Measurements from ENCODE around the gene KCNQ1.

GRCh38 chr11:1876077-1877171 is 15.3 kb downstream of the PRR33 start:
- RRBS: 5% methylated on average over 1 of the region's 43 CpGs

- RRBS: no CpG with 5 or more reads among the region's 13 CpGs
These were observed 7.5 kb downstream of the PRR33 start for GRCh38 chr11:1883949-1884799.

- RRBS: no CpG with 5 or more reads among the region's 12 CpGs
These were observed 2.0 kb downstream of the PRR33 start for GRCh38 chr11:1889706-1890132.

GRCh38 chr11:1908468-1909057 is 10.9 kb upstream of the TNNT3 start:
- RRBS: no CpG with 5 or more reads among the region's 11 CpGs

- RRBS: no CpG with 5 or more reads among the region's 9 CpGs
These were observed 6.0 kb downstream of the TNNT3 start for GRCh38 chr11:1925567-1925816.

- RRBS: no CpG with 5 or more reads among the region's 3 CpGs
These were observed 6.5 kb upstream of the MRPL23 start for GRCh38 chr11:1940692-1940973.

GRCh38 chr11:2131516-2132433 is 7.4 kb downstream of the IGF2 start:
- RRBS: no CpG with 5 or more reads among the region's 27 CpGs

- RRBS: 3% methylated on average over 41 of the region's 102 CpGs
These were observed 820 bp downstream of the IGF2 start for GRCh38 chr11:2138077-2139061.

GRCh38 chr11:2140750-2141521 is 1.7 kb upstream of the IGF2 start:
- RRBS: 38% methylated on average over 5 of the region's 58 CpGs

- RRBS: 34% methylated on average over 19 of the region's 37 CpGs
These were observed 5.1 kb upstream of the INS start for GRCh38 chr11:2166110-2166511.

- RRBS: 40% methylated on average over 5 of the region's 21 CpGs
These were observed 39.5 kb upstream of the TH start for GRCh38 chr11:2210859-2211691.

DNA sequence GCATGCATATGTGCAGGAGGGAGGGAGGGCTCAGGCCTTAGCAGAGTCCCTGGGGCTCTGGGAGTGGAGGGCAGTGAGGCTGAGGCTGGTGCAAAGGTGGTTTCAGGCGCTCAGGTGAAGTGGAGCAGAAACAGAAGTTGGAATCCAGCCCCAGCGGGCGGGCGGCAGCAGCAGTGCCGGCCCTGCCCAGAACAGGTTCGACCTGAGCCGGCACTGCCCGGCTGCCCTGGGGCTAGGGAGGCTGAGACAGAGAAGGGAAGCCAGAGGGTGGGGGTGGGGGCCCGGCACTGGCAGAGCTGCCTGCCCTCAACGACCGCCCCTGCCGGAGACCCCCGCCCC is 13.4 kb downstream of the ASCL2 start:
- RRBS: 49% methylated on average over 5 of the region's 13 CpGs

DNA sequence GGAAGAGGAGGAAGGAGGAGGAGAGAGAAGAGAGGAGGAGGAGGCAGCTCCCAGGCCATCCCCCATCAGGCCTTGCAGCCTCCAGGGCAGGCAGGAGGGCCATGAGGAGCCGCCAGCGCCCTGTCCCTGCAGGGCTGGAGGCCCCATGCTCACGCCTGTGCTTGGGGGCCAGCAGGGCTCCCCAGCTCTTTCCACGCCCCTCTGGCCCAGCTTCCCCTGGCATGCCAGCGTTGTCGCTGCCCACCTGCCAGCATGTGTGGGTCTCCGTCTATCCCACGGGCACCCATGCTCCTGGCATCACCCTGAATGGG is 5.2 kb downstream of the TSPAN32 start:
- RRBS: no CpG with 5 or more reads among the region's 8 CpGs

- RRBS: 91% methylated on average over 7 of the region's 10 CpGs
These were observed 2.7 kb upstream of the CD81 start for GRCh38 chr11:2374467-2374802.

- RRBS: no CpG with 5 or more reads among the region's 3 CpGs
These were observed 2.4 kb upstream of the CD81 start for GRCh38 chr11:2374803-2375083.

DNA sequence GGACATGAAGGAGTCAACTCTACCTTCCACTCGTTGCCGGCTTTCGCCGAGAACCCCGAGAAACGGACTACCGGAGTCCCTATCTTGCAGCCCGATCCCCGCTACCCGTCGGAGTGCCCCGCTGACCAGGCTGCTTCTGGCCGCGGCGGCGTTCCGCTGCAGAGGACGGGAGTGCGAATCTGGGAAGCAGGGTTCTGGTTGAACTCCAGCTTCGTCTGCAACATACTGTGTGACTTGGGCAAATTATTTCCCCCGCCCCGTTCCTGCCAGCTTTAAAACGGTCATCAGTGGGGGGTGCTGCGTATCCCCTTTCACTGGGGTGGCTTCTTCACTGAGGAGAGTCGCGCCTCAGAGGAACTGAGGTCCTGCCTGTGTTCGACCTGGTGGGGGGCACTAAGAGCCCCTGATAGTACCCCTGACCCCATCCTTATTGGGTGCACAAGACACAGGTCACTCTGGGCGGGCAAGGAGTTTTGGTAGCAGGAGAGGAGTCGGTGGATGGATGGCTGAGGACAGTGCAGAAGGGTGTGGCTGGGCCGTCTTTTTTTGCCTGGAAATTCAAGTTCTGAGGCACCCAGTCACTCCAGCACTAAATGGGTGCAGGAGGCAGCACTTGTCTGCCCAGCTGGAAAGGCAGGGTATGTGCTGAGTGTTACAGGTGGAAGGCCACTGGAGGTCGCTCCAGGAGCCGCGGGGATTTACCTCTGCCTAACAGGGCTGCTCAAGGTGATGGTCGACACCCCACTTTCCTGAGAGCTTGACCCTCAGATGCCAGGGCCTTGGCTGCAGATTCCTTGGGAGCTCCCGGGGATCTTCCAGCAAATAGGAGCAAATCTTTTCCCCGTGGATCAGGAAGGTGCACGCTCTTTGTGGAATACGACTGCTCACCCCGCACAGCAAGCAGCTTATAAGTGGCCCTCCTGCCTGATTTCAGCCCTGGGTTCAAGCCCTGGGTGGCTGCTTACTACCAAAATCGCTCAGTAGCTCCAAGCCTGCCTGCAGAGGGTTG is 878 bp downstream of the TSSC4 start:
- RRBS: 1% methylated on average over 2 of the region's 40 CpGs

DNA sequence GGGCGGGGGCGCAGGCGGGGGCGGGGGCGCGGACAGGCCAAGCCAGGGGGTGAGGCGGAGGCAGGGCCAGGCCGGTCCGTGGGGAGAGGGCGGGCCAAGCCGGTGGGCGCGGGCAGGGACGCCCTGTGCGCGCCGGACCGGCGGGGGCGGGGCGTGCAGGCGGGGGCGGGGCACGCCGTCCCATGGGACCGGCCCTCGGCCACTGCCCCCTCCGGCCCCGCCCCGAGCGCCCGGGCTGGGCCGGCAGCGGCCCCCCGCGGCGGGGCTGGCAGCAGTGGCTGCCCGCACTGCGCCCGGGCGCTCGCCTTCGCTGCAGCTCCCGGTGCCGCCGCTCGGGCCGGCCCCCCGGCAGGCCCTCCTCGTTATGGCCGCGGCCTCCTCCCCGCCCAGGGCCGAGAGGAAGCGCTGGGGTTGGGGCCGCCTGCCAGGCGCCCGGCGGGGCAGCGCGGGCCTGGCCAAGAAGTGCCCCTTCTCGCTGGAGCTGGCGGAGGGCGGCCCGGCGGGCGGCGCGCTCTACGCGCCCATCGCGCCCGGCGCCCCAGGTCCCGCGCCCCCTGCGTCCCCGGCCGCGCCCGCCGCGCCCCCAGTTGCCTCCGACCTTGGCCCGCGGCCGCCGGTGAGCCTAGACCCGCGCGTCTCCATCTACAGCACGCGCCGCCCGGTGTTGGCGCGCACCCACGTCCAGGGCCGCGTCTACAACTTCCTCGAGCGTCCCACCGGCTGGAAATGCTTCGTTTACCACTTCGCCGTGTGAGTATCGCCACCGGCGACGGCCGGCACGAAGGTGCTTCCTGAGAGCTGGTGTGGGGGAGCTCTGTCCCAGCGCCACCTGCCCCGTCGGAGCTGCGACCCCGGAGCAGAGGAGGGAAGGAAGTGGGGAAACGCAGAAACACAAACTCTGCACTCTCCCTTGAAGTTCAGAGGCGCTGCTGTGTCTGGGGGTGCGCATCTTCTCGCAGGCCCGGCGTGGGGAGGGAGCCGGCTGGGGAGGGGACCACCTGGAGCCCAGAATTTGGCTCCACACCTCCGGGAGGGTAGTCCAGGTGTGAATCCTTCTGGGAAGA is at the start of gene KCNQ1:
TSS of gene KCNQ1 (plus strand) at position 274 of the 1,064 bp plus-strand sequence.
- RRBS: 17% methylated on average over 74 of the region's 126 CpGs

DNA sequence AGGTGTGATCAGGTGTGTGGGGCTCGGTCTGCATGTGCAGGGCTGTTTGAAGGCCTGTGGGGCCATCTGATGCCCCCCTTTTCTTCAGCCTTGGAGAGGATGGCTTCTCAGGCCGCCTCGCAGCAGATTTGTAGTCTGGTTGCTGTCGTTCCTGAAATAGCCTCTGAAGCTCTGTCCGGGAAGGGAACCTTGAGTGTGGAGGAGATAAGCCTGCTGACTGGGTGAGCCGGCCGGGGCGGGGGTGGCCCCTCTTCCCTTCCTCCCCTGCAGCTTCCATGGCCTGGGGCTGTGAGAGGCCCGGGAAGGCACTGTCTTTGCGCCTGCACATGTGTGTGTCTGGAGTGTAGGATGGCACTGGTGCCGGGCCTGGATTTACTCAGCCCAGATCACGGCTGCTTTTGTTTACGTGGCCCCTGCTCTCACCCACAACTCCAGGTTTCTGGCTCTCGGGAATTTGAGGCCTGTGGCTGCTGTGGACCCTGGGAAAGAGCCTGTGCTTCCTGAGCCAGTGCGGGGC is 16.4 kb downstream of the KCNQ1 start:
- RRBS: 47% methylated on average over 6 of the region's 15 CpGs

- RRBS: 12% methylated on average over 6 of the region's 23 CpGs
These were observed 88.9 kb downstream of the KCNQ1 start for GRCh38 chr11:2533623-2534222.

- RRBS: 56% methylated on average over 3 of the region's 28 CpGs
These were observed 138.4 kb downstream of the KCNQ1 start for GRCh38 chr11:2583079-2583652.

Measured in PFSK-1 (cell line).